ENCODE measurements around the genes CCDC172, PNLIP, C10orf82 and ENO4.

GRCh38 chr10:116324231-116324627 lies at the start of gene CCDC172:
Gene CCDC172, plus strand, starts transcription at chr10:116324448.
- PRO-cap, 7 experiments = no peak in any of the 7 experiments

- PRO-cap, 7 experiments = no peak in any of the 7 experiments
Measured at GRCh38 chr10:116545696-116546087, at the start of gene PNLIP. Gene PNLIP, plus strand, starts transcription at chr10:116545931.

DNA sequence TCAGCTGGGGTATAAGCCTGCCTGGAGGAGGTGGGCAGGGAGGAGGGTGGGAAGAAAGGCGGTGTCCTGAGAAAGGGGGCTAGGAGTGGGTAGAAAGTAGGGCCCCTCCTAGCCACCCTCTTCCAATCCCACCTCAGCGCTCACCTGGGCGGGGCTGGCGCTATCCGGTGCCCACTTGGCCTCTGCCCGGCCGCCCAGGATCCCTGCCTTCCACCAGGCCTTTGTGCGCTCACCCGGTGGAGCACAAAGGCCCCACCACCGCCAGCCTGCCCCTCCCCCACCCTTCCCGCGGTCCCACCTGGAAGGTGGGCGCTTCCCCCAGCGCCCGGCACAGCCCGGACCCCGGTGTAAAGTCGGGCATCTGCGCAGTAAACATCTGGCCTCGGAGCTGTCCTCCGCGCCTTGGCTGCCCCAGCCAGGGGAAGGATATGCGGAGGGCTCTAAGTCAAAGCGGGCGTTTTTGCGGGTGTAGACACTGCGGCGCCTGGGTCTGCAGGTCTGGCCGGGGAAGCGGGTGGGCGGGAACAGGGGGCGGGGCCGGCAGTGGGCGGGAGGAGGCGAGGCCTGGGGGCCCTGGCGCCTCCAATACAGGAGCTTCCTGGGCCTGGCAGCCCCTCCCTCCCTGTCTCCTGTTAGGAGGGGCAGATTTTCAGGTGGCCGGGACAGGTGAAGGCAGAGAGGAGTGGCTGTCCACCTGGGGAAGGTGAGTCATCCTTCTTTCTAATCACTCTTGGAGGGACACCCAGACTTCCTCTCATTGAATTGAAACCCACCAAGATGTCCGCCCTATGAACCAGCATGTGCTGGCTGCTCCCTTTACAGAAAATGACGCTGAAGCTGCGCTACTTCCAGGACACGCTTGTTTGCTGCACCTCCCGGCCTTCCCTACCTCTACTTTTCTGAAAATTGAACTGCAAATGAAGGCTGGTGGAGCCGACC lies at the start of gene C10orf82:
Gene C10orf82, minus strand, starts transcription at position 184 of the 939 bp plus-strand sequence.
- PRO-cap, 7 experiments = no peak in any of the 7 experiments

DNA sequence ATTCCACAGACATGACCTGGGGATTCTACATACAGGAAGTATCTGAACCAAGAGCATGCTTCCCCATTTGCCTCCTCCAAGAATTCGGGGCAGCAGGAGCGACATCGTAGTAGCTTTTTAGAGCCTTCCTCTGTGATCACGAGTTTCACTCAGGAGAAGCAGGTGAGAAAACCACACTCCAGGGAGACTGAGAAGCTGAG lies 18.4 kb upstream of the C10orf82 start:
- PRO-cap, 7 experiments = no peak in any of the 7 experiments

DNA sequence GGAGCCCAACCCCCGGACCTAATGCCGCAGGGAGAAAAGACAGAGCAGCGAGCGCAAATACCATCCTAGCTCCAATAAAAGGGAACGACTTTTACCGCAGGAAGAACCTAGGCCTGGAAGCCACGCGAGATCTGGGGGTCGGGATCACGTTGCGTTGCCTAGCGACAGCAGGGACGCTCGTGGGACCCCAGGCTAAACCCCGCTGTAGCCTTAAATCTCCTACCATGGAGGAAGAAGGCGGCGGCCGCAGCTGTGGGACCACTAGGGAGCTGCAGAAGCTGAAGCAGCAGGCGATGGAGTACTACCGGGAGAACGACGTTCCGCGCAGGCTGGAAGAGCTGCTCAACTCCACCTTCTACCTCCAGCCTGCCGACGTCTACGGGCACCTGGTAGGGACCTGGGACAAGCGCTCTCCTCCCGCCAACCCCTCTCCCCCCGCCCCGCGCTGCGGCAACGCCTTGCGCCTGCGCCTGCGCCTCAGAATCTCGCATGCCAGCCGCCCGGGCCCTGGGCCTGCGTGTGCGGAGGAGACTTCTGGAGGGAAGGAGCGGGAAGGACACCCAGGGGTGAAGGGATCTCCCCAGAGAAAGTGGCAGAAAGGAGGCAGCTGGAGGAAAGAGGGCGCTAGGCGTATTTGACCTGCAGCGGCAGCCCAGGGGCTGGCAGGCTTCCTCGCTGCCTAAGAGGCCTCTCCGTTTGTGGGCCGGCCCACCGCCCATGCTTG lies at the start of gene ENO4:
Gene ENO4, plus strand, starts transcription at position 157 of the 724 bp plus-strand sequence.
- PRO-cap, 7 experiments = peak in 1 of 7 experiments; most common plus-strand start position 480 of the sequence (in 1); most common minus-strand start position 378 of the sequence (in 1)

DNA sequence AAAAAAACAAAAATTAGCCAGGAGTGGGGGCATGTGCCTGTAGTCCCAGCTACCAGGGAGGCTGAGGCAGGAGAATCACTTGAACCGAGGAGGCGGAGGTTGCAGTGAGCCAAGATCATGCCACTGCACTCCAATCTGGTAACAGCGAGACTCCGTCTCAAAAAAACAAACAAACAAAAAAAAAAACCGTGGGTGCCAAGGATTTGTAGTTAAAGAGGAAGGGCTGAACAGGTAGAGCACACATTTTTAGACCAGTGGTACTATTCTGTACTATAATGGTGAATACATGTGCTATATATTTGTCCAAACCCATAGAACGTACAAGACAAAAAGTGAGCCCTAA lies 17.3 kb downstream of the SHTN1 start:
- PRO-cap, 7 experiments = no peak in any of the 7 experiments

DNA sequence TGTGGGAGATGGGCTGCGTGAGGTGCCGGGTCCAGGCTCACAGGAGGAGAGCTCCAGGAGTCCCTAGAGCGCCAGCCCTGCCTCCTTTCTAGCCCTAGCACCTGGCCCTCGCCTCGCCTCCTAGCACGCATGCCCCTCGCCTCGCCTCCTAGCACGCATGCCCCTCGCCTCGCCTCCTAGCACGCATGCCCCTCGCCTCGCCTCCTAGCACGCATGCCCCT lies 11.8 kb downstream of the VAX1 start:
- PRO-cap, 7 experiments = no peak in any of the 7 experiments

DNA sequence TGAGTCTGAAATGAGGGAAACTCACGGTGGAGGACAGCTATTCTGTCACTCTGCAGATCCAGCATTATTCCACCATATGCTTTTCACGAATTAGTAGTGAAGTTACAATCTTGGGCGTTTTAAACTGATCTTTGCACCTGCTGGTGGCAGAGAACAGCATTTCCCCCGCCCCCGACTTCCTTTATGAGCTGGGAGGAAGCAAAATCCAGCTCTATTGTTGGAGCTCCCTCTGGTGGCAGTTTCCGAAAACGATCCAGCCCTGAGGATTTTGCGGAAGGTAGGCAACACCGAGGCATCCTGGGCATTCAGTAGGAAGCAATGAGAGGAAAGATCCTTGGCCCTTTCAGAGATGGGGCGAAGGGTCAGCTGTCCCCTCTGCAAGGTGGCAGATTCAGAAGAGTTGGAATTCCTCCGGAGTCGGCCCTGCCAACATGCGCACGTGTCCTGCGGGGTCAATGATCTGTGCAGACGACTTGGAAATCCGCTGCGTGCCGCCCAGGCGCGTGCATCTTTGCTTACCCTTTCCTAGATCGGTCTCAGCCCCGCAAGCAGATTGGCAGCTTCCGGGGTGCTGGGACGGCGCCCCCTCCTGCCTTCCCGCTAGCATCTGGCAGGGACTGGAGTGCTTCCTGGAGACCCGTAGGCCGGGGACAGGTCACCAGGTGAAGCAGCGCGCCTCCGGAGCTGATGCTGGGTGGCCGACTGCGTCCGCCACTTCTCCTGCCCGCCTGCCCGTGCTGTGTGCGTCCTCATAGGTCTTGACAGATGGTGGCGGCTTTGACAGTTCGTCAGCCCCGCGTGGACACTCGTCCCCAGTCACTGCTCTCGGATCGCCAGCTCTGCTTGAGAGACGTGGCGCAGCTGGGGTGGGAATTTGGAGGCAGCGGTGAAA lies 22.2 kb upstream of the KCNK18 start:
- PRO-cap, 7 experiments = peak in 1 of 7 experiments; most common minus-strand start position 92 of the sequence (in 1)

GRCh38 chr10:117248813-117249158 lies 7.9 kb downstream of the SLC18A2 start:
- PRO-cap, 7 experiments = no peak in any of the 7 experiments

GRCh38 chr10:117283601-117284415 lies 42.9 kb downstream of the SLC18A2 start:
- PRO-cap, 7 experiments = no peak in any of the 7 experiments

DNA sequence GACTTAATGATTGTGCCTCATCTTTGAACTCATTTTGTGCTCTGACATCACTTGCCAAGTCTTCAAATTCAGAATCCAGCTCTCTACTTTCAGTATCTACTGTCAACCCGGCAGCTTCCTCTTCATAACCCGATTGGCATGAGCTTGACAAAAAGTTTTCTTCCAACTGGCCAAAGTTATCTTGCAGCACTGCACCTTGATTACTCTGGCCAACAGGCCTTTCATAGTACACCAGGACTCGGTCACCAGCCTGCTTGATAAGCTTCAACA lies 44.2 kb downstream of the SLC18A2 start:
- PRO-cap, 7 experiments = no peak in any of the 7 experiments

- PRO-cap, 7 experiments = no peak in any of the 7 experiments
Measured at GRCh38 chr10:117286321-117287150, 45.6 kb downstream of the SLC18A2 start.

DNA sequence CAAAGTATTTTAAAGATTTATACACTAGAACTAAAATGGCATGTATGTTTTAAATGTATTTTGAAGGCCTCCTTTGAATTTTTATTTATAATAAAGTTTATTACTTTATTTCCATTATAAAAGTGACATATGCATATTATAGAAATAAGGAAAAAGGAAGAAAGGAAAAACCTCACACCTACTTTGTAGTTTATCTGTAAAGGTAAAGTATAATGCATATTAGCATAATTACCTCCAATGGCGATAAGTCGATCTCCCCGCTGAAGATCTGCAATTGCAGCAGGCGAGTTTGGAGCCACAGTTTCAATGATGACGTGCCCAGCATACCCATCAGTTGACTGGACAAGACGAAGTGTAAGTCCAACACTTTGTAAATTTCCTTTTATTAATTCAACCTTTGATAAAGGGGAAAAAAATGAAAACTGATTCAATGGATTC lies 49.1 kb downstream of the SLC18A2 start:
- PRO-cap, 7 experiments = no peak in any of the 7 experiments

- PRO-cap, 7 experiments = peak in 2 of 7 experiments; most common minus-strand start chr10:117470230 (in 1)
Measured at GRCh38 chr10:117470042-117470379, 72.5 kb upstream of the EMX2 start.

DNA sequence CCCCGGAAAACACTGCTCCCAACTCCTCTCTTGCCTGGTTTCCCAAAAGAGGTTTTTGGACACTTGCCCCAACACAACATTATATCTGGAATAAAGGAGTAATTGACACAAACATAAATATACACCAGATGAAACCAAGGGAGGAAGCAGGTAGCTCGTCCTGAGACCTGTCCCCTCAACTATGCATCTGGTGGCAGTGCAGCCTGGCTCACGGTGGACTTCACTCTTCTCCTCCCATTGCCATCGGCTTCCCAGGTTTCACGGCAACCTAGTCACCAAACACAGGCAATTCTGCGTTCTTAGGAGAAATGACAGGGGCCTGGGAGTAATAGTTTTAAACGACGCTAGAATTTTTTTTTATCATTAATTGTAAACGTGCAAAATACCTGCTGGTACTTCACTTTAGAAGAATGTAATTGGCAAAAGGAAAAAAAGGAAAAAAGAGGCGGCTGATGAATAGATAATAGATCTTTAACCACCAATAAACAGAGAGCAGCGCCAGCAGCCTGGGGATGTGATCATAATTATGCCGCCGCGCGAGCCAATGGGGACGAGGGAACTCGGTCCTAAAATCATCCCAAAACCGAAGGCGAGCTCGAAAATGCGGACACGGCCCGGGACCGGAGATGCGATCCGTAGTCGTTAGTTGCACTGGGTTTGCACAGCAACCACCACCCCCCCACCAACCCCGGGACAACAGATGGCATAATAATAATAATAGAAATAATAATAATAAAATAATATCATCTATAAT lies 1.5 kb upstream of the EMX2 start:
- PRO-cap, 7 experiments = no peak in any of the 7 experiments

GRCh38 chr10:118047176-118047757 lies 526 bp upstream of the RAB11FIP2 start:
- PRO-cap, 7 experiments = no peak in any of the 7 experiments

GRCh38 chr10:118209261-118209806 lies 132.8 kb downstream of the FAM204A start:
- PRO-cap, 7 experiments = no peak in any of the 7 experiments

- PRO-cap, 7 experiments = no peak in any of the 7 experiments
Measured at GRCh38 chr10:118759848-118760252, 5.1 kb upstream of the CACUL1 start.

GRCh38 chr10:119025664-119026118 lies 3.8 kb upstream of the NANOS1 start:
- PRO-cap, 7 experiments = no peak in any of the 7 experiments

GRCh38 chr10:119059591-119060298 lies 20.9 kb downstream of the EIF3A start:
- PRO-cap, 7 experiments = no peak in any of the 7 experiments

Measured in T-cell (primary cell).